GM23248 (cell line): ENCODE measurements around a stretch of chr6.

DNA sequence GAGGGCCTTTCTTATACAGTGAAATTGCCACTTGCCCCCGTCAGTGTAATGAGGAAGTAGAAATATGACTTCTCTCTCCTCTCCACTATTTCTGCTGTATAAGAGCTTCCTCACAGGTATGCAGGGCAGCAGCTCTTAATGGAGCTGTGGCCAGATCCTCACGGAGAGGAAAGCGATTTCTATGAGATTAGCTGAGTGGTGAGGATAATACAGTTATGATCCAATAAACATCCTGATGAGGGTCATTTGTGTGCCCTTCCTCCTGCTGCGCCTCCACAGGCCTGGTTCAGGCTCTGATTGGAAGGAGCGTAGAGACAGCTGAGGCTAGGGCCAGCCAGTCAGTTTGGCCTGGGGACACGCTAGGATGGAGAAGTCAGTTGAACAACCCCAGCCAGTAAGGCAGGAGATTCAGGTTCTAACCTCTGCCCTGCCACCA lies 10.9 kb upstream of the CPNE5 start:
- RAMPAGE, long total RNA = no peak

- RAMPAGE, long total RNA = no peak
Observed at GRCh38 chr6:36927314-36928517, 26.8 kb upstream of the PI16 start.

DNA sequence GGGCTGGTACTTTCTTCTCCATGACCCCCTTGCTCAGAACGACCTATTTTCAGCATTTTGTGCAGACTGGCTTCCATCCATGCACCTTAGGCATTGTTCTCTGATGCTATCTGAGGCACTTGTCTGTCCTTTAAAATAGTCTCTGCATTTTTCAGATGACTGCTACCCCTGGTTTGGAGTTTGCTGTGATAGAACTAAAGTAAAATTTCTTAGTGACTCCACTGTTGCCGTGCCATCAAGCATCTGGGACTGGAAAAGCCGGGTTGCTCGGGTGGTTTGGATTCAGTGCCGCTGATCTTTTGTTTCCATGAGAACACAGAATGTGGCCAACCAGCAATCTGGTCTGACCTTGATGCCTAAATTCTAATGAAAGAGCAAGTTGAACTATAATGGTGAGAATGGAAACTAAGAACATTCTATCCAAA lies 10.0 kb upstream of the PI16 start:
- RAMPAGE, long total RNA = no peak

- RAMPAGE, long total RNA = no peak
Observed at GRCh38 chr6:36973709-36974258, 12.2 kb downstream of the MTCH1 start.

- RAMPAGE, long total RNA = no peak
Observed at GRCh38 chr6:36987515-36987828, 1.5 kb upstream of the MTCH1 start.

GRCh38 chr6:37007008-37007216 lies 1.5 kb downstream of the FGD2 start:
- RAMPAGE, long total RNA = no peak

GRCh38 chr6:37024337-37025444 lies 19.2 kb downstream of the FGD2 start:
- RAMPAGE, long total RNA = no peak

DNA sequence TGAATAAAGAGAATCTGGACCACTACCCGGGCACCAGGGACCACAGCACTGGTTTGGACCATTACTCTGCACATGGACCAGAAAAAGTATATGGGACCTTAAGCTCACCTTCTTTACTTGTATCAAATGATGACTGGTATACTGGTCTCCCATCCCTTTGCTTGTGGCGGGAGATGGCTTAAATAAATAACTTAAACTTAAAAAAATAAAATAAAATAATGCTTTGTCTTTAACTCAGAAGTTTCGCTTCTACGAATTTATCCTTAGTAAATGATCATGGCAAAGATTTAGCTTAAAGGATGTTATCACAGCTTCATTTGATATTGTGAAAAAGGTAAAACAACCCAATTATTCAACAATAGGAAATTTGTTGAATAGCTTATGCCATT lies 39.7 kb downstream of the FGD2 start:
- RAMPAGE, long total RNA = no peak

DNA sequence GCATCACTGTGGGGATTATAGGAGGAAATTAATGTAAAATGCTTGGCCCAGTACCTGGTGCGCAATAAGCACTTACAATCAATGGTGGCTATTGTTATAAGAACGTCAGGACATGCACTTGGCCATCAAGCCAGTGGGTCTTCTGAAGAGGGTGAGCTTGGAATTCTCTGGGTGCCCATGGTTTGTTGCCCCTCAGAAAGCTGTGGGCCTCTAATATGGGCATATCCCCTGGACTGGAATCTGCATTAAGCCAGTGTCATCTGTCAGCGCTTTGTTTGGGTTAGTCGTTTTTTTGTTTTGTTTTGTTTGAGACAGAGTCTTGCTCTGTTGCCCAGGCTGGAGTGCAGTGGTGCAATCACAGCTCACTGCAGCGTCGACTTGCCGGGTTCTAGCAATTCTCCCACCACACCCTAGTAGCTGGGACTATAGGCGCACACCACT lies 43.9 kb downstream of the FGD2 start:
- RAMPAGE, long total RNA = no peak

DNA sequence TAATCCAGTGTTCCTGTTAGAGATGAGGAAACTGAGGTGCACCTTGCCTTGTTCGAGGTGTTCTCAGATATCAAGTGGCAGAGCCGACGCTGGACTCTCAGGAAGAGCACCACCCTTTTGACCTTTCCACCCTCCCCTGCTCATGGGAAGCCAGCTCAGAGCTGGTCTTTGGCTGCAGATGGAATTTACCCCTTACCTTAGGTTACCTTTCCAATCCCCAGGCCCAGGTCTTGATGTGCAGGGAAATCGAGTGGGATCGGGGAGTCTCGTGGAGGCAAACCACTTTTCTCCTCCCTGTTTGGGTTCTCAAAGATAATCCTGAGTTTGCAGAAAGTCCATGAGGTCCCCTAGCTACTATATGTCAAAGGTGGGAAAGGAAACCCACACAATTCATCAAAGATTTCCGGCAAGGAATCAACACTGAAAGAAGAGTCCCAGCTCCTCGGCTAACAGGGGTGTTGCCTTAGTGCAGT lies 62.9 kb upstream of the PIM1 start:
- RAMPAGE, long total RNA = no peak

- RAMPAGE, long total RNA = no peak
Observed at GRCh38 chr6:37308506-37308833, 45.3 kb upstream of the RNF8 start.

GRCh38 chr6:37560500-37560871 lies 60.8 kb upstream of the CCDC167 start:
- RAMPAGE, long total RNA = no peak

- RAMPAGE, long total RNA = no peak
Observed at GRCh38 chr6:37835760-37836360, 16.3 kb downstream of the ZFAND3 start.

DNA sequence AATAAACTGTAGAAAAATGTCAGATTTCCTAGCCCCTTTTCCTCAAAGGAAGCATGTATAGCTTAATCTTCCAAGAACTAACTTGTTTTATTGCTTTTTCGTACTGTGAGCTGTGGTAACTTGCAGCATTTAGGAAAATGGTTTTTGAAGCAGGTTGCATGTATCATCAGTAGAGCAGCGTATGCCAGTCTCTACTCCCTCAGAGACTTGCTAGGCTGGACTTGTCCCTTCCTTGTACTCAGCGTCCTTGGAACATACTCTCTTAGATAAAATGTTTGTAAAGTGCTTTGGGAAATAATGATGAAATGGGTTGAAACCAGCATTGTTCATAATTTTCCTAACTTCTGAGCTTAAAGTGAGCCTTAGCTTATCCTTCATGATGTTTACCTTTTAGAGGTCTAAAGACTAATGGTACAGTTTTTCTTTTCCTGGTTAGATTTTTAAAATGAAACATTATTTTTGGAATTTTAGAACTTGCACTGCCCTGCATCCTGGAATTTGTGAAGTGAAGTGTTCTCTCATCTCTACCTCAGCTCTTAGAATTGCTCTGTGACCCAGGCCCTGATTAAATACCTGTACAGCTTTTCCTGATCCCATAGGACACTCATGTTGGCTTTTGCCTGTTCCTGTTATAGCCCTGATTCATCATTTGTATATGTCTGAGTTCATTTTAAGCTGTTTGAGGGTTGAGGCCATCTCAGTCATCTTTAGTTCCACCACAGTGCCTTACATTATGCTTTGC lies 26.1 kb downstream of the ZFAND3 start:
- RAMPAGE, long total RNA = no peak

DNA sequence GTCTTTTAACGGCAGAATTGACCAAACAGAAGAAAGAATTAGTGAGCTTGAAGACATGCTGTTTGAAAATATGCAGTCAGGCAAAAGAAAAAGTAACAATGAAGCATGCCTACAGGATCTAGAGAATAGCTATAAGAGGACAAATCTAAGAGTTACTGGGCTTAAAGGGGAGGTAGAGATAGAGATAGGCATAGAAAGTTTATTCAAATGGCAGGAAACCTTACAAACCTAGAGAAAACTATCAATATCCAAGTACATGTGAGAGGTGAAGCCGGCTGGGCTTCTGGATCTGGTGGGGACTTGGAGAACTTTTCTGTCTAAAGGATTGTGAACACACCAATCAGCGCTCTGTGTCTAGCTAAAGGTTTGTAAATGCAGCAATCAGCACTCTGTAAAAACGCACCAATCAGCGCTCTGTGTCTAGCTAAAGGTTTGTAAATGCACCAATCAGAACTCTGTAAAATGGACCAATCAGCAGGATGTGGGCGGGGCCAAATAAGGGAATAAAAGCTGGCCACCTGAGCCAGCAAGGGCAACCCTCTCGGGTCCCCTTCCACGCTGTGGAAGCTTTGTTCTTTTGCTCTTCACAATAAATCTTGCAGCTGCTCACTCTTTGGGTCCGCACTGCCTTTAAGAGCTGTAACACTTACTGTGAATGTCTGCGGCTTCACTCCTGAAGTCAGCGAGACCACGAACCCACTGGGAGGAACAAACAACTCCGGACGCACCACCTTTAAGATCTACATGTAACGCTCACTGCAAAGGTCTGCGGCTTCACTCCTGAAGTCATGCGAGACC lies 142.9 kb downstream of the ZFAND3 start:
- RAMPAGE, long total RNA = no peak

- RAMPAGE, long total RNA = no peak
Observed at GRCh38 chr6:38050711-38051053, 231.2 kb downstream of the ZFAND3 start.

GRCh38 chr6:38154289-38154727 lies 334.8 kb downstream of the ZFAND3 start:
- RAMPAGE, long total RNA = no peak

DNA sequence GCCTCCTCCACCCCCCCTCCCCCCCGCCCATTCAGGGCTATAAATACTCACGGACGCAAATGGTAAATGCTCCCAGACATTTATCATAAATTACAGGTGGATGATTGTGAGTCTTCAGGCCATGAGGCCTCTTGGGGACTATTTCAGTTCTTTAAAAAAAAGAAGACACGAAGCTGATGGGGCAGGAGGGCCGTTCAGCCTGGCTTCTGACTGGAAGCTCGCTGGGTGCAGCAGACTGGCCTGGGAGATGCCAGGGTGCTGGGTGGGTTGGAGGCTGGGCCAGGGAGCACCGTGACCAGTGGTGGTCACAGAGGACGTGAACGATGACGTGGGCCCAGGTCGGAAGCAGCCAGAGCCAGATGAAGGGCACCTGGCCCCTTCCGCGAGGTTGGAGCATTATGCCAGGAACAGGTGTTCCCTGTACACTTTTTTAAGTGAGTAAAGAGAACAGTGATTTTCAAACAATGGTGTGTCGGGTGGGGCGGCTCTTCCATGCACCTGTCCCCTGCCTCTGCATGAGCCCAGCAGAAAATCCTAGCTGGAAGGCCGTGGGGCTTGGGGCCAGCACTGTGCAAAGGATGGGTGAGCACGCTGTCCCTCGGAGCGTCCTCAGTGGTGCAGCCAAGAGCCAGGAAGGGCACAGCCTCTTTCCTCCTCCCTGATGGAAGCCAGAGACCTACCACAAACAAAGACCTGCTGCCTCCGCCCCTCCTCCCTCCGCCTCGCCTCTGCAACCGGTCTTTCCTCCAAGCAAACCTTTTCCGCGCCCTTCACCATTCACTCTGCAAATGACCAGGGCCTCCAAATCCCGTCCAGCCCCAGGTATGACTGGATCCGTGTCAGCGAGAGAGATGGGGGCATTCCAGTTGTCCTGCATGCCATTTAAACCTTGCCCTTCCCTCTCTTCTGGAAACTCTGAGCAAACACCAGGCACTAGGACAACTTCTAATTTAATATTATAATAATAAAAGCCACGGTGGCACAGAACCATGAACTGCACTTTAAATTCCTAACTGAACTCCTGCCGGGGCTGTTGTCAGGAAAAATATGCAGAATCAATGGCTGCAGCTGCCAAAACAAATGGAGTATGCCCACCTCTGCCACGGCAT lies 350.6 kb downstream of the ZFAND3 start:
- RAMPAGE, long total RNA = no peak

DNA sequence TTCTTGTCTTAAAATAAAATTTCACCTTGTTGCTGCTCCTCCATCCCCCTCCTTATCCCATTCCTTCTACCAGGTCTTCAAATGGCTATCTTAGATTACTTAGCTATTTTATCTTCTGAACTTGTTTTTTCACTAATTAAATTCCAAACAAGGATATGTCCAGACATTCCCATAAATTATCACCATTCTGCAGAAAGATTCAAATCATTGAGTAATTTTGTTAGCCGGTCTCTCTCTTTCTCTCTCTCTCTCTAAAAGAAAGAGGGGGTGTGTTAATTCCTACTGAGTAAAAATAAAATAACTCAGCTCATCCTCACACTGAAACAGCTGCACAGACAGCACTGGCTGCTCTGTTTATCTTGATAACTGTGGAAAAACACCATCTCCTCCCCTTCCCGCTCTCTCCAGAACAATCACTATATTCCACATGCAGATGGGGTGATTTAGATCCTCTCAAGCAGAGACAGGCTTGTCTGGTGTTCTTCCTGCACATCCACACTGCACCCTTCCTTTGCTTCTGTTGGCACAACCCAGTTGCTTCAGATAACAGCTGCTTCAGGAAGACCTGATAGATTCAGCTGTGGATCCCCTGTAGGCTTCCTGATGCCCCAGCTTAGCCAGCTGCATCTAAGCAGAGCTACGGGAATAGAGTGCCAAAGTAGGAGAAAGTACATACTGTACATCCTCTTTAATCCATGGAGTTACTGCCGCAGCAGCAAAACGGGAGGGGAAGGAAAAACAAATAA lies 281.8 kb downstream of the BTBD9 start:
- RAMPAGE, long total RNA = no peak

DNA sequence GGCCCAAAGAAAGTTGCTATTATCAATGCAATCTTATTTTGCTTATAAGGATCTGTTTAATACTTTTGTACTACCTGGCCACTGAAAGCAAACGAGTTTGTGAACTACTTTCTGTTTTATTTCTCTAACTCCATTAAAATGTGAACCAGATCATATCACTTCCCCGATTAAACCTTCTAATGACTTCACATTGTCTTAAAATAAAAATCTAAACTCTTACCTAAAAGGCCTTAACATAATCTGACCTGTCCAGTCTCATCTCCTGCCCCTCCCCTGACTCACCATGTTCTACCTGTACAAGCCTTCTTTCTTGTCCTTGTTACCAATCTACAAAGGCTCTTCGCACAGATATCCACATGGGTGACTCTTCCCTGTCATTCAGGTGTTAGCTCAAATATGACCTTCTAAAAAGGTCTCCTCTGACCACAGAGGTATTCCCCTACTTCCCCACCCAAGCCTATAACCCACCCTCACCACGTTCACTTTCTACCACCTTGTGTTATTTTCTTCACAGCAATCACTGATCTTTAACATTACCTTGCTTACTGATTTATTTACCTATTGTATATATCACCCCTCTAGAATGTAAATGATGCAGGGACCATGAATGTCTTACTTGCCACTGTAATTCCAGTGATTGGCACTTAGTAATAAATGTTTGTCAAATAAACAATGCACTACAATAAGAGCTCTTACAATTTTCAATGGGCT lies 96.8 kb downstream of the BTBD9 start:
- RAMPAGE, long total RNA = no peak